Endothelial cell (in vitro differentiated cells): ENCODE measurements around a stretch of chr6.

DNA sequence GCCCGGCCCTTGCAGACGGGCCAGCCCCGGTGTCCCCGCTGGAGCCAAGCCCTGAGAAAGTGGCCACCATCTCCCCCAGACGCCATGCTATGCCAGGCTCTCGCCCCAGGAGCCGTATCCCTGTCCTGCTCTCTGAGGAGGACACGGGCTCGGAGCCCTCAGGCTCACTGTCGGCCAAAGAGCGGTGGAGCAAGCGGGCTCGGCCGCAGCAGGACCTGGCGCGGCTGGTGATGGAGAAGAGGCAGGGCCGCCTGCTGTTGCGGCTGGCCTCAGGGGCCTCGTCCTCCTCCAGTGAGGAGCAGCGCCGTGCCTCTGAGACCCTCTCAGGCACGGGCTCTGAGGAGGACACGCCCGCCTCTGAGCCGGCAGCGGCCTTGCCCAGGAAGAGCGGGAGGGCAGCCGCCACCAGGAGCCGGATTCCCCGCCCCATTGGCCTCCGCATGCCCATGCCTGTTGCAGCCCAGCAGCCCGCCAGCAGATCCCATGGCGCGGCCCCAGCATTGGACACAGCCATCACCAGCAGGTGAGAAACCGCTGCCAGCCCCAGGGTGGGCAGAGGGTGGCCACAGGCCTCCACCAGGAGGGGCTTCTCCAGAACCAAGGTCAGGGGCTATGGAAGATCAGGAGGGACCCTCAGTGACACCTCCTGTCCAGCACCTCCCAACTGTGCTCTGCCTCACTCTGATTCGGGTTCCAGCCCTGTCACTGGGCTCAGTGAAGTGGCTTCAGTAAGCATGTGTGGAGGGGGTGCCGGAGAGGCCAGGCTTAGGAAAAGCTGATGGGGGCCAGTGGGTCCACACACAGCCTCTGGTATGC, 14.1 kb upstream of the SLC22A7 start:
- PRO-cap = no peak

DNA sequence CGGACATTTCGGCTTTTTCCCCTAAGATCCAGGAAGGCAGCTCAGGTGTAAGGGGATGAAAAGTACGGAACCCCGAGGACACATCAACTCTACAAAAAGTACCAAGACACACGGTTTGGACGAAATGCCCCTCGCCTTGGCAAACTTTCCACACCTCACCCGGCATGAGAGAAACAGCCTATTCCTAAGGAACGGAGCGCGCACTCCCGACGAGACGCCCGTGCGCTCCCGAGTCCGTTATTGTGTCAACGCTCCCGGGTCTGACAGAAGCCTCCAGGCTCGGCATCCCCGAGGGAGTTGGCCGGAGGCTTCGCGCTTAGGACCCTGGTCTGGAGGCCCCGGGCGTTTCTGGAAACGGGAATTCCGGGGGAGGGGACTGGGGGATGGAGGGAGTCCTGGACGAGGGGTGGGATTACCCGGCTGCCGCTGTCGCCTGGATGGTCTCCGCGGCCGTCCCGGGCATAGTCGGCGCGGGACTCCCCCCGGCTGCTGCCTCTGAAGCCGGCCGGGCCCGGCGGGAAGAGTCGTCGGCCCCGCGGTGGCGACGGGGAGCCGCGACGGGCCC, 814 bp downstream of the ZNF318 start:
- PRO-cap = bidirectional peak, plus-strand start at position 412 of the sequence, minus-strand start at position 326 of the sequence

- PRO-cap = no peak
Observed at GRCh38 chr6:43383546-43384256, 14.3 kb upstream of the ZNF318 start.

DNA sequence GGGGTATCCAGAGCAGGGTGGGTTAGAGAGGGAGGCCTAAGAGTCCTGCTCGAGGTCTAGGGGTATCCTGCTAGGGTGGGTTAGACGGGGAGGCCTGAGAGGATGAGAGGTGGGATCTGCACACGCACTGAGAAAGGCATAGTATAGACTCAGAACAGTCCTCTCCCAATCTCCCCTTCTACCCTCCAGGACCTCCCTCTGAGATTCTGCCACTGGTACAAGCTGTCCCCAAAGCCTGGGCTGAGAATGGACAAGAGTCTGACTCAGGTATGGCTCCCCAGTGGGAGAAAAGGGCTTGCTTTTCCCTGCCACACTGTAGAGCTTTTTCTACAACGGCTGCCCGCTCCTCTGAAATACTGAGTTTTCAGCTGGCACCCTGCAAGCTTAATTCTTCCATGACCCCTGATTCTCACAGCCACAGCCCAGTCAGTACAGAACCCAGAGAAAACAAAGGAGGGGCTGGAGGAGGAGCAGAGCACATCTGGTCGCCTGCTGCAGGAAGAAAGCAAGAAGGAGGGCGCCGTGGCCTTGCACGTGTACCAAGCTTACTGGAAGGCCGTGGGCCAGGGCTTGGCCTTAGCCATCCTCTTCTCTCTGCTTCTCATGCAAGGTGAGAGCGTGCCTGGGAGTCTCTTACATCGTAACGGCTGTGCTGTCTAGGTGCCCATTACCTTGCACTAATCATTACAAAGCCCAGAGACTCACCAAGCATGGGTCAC, 11.4 kb downstream of the DLK2 start:
- PRO-cap = no peak

GRCh38 chr6:43741722-43742293, 28.2 kb upstream of the VEGFA start:
- PRO-cap = no peak

- PRO-cap = no peak
Observed at GRCh38 chr6:43766775-43767661, 3.0 kb upstream of the VEGFA start.

DNA sequence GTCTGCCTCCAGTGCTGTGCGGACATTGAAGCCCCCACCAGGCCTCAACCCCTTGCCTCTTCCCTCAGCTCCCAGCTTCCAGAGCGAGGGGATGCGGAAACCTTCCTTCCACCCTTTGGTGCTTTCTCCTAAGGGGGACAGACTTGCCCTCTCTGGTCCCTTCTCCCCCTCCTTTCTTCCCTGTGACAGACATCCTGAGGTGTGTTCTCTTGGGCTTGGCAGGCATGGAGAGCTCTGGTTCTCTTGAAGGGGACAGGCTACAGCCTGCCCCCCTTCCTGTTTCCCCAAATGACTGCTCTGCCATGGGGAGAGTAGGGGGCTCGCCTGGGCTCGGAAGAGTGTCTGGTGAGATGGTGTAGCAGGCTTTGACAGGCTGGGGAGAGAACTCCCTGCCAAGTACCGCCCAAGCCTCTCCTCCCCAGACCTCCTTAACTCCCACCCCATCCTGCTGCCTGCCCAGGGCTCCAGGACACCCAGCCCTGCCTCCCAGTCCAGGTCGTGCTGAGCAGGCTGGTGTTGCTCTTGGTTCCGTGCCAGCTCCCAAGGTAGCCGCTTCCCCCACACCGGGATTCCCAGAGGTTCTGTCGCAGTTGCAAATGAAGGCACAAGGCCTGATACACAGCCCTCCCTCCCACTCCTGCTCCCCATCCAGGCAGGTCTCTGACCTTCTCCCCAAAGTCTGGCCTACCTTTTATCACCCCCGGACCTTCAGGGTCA, 9.8 kb downstream of the VEGFA start:
- PRO-cap = no peak

- PRO-cap = no peak
Observed at GRCh38 chr6:43927671-43928193, 157.7 kb downstream of the VEGFA start.

GRCh38 chr6:43937405-43937929, 167.5 kb downstream of the VEGFA start:
- PRO-cap = no peak

- PRO-cap = unidirectional peak, plus-strand start at chr6:44073025
Observed at GRCh38 chr6:44072965-44073167, 54.4 kb downstream of the MRPL14 start.

- PRO-cap = bidirectional peak, plus-strand start at chr6:44073271, minus-strand start at chr6:44073375; bidirectional peak, plus-strand start at chr6:44073480, minus-strand start at chr6:44073497
Observed at GRCh38 chr6:44073168-44073702, 54.0 kb downstream of the MRPL14 start.

DNA sequence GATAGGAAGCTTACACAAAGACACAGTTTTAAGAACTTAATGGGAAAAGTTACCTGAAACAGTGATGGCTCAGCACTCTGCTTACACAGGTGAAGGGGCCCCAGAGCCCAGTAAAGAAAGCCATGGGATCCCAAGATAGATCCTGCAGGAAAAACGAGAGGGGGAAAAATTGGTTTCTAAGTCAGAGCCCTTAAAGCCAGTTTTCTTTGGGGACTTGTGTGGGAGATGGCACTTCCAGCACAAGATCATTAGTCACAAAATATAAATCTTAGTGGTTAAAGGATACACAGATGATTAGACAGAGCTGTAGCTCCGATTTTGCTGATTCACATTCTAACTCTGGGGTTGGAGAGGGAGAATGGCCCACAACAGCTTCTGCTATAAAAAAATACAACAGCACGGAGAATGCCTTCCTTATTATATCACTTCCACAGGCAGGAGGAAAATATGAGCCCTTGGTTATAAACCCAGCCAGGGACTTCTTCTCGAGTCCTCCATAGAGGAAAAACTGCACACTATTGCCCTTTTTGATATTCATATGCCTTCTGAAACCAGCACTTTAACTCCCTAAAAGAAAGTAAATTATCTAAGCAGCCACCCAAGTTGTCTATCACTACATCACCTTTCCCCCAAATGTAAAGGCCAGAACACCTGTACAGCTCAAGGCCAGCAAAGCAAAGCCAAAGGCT, 10.6 kb downstream of the MRPL14 start:
- PRO-cap = no peak

DNA sequence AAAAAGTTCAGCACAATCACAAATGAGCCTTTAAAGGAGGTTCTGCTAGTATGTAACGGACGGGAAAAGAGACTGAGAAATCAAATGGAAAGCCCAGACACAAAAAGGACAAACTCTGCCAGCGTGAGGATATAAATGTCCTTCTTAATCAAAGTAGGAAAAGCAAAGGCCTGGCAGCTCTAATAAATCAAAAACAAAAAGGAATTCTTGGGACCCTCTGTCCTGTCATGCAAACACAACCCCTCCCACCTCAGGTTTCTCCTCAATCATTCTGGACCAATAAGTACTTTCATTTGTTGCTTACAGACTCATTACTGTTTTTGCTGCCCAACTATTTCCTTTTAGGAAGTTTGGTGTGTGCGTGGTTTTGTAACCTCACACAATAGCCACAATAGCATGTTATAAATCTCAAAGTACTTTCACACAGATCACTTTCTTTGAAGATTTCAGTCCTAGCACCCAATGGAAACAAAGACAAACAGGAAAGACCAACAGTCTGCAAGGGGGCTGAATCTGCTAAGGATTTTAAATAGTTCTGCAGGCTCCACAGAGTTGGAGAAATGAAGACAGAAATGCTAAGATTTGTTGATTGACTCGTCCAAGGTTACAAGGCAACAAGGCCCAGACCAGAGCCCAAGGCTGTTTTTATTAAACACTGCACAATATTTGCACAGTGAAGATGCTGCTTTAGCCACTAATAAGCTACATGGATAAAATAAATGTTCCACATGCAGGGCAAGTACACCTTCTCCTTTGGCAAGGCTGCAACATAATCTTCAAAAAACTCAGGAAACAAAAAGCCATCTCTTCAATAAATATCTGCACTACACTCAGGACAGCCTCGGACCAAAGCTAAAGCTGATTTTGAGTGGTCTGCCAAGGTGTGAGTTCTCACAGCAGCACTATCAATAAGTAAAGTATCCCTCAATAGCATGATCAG, 4.3 kb downstream of the MRPL14 start:
- PRO-cap = no peak

GRCh38 chr6:44146645-44147246, 11.9 kb upstream of the CAPN11 start:
- PRO-cap = no peak

- PRO-cap = no peak
Observed at GRCh38 chr6:44148489-44149484, 9.8 kb upstream of the CAPN11 start.

DNA sequence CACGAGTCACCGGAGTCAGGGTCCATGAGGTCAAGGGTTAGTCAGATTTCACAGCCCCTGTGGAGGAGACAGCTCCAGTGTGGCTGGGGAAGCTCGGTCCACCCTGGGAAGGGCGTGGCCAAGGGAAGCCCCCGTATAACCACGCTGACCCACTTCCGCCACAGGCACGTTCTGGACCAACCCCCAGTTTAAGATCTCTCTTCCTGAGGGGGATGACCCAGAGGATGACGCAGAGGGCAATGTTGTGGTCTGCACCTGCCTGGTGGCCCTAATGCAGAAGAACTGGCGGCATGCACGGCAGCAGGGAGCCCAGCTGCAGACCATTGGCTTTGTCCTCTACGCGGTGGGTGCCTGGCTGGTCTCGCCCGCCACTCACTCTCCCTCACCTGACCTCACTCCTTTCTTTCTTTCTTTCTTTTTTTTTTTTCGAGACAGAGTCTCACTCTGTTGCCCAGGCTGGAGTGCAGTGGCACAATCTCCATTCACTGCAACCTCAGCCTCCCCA, 18.5 kb downstream of the CAPN11 start:
- PRO-cap = no peak

- PRO-cap = bidirectional peak, plus-strand start at chr6:44200953, minus-strand start at chr6:44200726
Observed at GRCh38 chr6:44200691-44201630, 15.8 kb upstream of the MYMX start.

- PRO-cap = no peak
Observed at GRCh38 chr6:44225723-44226503, 2.5 kb downstream of the SLC29A1 start.

GRCh38 chr6:44236863-44237852, 9.7 kb upstream of the HSP90AB1 start:
- PRO-cap = bidirectional peak, plus-strand start at chr6:44237720, minus-strand start at chr6:44237584

- PRO-cap = unidirectional peak, minus-strand start at chr6:44238060
Observed at GRCh38 chr6:44237853-44238549, 8.9 kb upstream of the HSP90AB1 start.